ENCODE data around the gene OOEP.

GRCh38 chr6:63646350-63647038 lies 10.9 kb downstream of the PHF3 start:
- PRO-cap: no peak
- RRBS: no CpG with 5 or more reads among the region's 3 CpGs

DNA sequence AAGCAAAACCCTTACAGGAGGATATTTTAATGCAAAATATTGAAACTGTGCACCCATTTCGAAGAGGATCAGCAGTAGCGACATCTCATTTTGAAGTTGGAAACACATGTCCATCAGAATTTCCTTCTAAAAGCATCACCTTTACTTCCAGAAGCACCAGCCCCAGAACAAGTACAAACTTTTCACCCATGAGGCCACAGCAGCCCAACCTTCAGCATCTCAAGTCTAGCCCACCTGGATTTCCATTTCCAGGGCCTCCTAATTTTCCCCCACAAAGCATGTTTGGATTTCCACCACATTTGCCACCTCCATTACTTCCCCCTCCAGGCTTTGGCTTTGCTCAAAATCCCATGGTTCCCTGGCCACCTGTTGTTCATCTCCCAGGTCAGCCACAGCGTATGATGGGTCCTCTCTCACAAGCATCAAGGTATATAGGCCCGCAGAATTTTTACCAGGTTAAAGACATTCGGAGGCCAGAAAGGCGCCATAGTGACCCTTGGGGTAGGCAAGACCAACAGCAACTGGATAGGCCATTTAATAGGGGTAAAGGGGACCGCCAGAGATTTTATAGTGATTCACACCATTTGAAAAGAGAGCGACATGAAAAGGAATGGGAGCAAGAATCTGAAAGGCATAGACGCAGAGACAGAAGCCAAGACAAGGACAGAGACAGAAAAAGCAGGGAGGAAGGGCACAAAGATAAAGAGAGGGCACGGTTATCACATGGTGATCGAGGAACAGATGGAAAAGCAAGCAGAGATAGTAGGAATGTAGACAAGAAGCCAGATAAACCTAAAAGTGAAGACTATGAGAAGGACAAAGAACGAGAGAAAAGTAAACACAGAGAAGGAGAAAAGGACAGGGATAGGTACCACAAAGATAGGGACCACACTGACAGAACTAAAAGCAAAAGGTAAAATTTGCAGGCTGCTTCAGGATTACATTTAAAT lies 77.5 kb downstream of the PHF3 start:
- PRO-cap: no peak
- RRBS: no CpG with 5 or more reads among the region's 12 CpGs

DNA sequence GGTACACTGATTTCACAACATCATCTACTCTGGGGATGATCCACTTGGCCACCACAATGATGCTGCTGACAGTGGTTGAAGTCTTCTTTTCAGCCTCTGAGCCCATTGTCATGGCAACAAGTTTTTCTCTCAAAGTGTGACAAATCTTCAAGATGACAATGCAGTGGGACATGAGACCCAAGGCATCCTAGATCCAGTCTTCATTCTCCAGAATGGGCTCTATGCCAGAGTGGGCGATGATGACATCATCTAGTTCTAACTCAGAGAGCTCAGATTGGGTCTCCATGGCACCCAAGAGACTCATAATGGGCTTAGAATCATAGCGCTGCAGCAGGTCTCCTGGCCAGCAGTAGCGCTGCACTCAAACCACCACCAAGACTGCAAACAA lies 567.9 kb upstream of the ZC3H11C start:
- PRO-cap: no peak
- RRBS: no CpG with 5 or more reads among the region's 3 CpGs

- PRO-cap: no peak
Measured at GRCh38 chr6:65771018-65771217, 63.9 kb upstream of the EYS start.

GRCh38 chr6:65937604-65938176 lies 230.7 kb upstream of the EYS start:
- PRO-cap: no peak
- RRBS: no CpG with 5 or more reads among the region's 5 CpGs

- PRO-cap: no peak
- RRBS: 89% methylated on average over 4 of the region's 14 CpGs
Measured at GRCh38 chr6:67888587-67888970, 746.5 kb upstream of the ADGRB3 start.

- PRO-cap: no peak
- RRBS: no CpG with 5 or more reads among the region's 2 CpGs
Measured at GRCh38 chr6:69456436-69456741, 340.4 kb downstream of the LMBRD1 start.

DNA sequence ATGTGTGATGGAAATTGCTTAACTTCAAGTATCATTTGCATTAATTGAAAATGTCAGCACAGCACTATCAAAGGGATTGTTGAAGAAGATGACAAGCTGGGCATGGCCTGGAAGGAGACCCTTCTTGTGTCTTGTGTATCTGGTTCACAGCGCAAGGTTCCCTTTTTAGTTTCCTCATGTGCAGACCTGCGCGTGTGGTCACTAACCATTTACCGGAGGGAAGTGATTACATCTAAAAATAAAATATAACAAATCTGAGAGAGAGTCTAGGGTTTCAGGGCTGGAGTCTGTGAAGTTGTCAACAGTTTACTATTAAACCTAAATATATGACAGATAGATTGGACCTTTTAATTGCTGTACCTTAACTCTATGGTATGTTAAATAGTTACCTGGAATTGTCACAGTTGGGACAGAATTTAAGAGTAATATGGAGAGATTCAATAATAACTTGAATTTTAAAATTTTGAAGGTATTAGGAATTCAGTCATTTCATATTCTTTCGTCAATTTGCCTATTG lies 15.5 kb downstream of the COL19A1 start:
- PRO-cap: no peak
- RRBS: no CpG with 5 or more reads among the region's 5 CpGs

DNA sequence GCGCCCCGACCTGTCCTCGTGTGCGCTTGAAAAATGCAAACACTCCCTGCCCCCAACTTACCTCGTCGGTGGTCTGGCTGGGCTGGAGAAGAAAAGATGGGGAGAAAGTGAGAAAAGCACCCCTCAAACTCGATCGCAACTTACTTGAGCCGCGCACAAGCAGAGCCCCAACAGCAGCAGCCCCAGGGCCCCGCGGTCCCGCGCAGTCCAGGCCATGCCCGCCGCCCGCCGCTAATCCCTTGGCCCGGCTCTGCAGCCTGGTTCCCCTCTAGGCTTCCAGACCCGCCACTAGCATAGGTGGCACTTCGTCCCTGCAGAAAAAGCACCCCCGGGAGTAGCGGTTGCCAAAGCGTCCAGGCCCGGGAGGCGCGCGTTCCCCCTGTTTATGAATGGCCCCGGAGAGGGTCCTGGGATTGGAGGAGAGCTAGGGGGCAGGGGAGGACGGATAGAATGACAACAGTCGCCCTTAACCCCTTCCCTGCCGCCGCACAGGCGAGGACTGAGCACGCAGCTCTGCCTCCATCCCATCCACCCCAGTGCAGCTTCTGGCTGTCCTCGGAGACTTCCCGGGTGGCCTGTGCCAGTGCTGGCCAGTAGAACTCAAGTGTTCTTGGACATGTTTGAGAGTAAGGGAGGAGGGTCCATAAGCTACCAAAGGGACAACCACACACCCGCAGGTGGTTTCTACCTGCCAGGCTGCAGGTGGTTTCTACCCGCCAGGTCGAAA lies 19.9 kb downstream of the COL9A1 start:
- PRO-cap: no peak
- RRBS: 78% methylated on average over 7 of the region's 40 CpGs

DNA sequence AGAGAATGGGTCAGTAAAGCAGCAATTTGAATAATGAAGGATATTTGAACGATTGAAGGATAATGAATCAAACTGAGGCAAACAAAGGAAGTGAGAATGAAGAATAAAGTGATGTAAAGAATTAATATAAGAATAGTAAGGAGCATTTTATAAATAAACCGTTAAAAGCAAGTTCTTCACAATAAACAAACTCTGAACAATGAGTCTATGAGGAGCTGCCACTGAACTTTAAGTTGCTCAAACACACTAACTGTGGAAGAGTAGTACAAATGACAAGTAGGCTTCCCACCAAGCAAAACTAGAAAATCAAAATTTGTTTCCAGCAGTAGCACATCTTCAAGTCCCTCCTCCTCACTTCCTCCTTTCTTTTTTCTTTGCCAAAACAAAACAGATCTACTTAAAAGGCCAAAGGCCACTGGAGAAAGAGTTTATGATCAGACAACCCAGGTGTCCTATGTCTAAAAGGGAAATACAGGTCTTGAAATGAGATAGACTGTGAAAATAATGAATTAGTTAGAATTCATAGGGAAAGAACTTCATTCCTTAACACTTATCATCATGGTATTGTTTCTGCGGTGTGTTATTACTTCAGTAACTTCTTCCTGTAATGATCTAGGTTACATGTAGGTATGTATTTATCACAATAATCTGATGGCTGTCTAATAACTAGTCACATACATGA lies 17.1 kb upstream of the FAM135A start:
- PRO-cap: no peak
- RRBS: no CpG with 5 or more reads among the region's 3 CpGs

DNA sequence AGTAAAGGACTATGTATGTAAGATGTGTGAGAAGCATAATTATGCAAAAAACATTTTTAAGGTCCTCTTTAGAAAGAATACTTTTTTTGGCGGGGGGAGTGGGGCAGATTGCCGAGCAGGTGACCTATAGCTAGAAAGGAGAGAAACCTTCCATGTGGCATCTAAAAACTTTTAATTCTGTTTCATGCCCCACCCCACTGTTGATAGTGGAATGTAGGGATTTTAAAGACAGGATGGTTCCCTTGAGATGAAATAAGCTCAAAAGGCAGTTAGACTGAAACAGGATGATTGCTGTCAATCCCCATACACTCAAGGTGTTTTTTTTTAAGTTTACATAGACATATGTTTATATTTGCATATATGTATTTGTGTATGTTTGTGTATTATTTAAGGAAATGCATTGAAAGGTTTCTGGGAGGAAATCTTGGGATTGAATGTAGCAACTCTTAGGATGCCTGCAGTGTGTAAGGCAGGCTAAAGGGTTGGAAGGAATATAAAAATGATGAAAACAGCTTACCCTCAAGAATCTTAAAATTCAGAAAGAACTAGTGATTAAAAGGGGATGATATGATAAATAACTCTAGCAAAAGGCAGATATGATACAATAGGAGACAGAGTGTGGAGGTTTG lies 141.3 kb downstream of the B3GAT2 start:
- PRO-cap: no peak
- RRBS: no CpG with 5 or more reads among the region's 2 CpGs

DNA sequence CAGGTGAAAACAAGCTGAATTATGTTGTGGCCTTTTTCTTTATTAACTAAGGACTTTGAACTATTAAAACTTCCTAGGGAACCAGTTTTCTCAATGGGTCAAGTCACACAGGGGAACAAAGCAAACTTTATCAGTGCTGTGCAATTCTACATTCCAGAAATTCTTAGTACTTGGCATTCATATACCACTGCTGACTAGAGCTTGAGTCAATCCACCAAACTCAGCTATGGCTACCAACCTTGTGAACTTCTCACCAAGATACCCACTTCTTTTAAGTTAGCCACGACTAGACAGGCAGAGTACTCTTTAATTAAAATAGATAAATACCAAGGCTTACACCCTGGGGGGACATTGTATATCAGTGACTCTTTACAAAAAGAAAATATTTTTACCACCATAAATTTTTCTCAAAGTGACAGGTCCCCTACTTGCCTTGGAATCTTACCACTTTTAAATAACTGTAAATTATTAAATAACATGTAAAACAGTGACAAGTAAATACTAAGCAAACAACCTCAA lies 116.2 kb downstream of the OGFRL1 start:
- PRO-cap: unidirectional peak, plus-strand start at position 209 of the sequence
- RRBS: no CpG with 5 or more reads among the region's 1 CpG

DNA sequence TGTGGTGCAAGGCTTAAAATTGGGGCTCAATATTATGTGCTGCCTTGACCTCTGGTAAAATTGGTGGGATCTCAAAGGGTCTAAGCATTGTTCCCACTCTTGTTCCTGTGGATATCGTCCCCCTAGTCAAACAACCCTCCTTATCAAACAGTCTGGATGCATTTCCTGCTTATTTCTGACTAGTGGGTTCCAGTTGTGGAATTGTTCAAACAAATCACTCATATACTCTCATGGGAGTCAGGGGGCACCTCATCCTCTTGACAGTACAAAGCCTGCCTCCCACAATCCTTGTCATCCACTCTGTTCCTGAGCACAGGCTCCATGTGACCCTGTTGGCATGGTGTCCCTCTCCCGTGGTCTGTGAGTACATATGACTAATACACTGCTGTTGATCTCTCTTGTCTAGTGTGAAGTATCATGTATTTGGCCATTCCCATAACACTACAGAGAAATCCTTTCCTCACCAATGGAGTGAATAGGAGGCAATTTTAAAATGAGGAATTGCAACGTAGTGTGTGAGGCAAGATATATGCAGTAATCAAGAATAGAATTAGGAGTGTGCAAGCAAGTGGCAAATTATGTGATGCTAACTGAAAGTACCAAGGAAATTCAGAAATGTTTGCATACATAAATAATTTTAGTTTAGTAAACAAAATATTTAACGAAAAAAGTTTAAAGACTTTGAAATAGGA lies 185.3 kb downstream of the OGFRL1 start:
- PRO-cap: no peak
- RRBS: no CpG with 5 or more reads among the region's 4 CpGs

DNA sequence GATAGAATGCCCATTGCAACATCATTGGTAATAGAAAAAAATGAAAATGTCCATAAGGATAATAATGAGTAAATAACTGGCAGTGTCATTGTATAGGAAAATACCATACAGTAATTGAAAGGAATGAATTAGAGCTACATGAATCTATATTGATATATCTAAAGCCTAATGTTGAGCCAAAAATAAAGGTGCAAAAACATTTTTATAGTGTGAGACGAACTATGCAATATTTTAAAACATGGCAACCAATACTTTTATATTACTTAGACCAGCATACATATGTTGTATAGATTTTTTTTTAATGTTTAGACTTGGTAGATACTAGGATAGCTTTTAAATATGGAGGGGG lies 26.4 kb downstream of the KCNQ5 start:
- PRO-cap: no peak
- RRBS: no CpG with 5 or more reads among the region's 1 CpG

GRCh38 chr6:73369465-73370079 lies at the start of gene OOEP:
Gene OOEP (minus strand): TSS chr6:73369897.
- PRO-cap: no peak
- RRBS: 97% methylated on average over 17 of the region's 42 CpGs

DNA sequence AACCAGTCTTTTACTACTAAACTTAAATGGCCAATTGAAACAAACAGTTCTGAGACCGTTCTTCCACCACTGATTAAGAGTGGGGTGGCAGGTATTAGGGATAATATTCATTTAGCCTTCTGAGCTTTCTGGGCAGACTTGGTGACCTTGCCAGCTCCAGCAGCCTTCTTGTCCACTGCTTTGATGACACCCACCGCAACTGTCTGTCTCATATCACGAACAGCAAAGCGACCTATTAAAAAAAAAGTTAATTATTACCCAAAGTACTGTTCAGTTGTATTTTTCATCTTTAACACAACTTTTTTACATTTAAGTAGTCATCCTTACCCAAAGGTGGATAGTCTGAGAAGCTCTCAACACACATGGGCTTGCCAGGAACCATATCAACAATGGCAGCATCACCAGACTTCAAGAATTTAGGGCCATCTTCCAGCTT lies 3.1 kb downstream of the EEF1A1 start:
- PRO-cap: no peak
- RRBS: no CpG with 5 or more reads among the region's 4 CpGs

DNA sequence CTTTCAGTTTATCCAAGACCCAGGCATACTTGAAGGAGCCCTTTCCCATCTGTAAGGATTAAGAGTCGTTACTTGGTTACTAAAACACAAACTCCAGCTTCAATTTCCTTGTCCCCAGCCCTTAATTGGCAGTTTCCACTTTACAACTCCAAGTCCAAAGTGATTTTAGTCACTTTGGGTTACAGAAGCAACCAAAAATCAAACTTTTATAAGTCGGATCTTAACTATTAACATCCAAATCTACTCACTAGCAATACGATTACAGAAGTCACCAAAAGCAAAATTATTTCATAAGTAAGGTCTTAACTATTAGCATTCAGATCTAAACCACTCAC lies 1.4 kb downstream of the EEF1A1 start:
- PRO-cap: no peak
- RRBS: no CpG with 5 or more reads among the region's 3 CpGs

GRCh38 chr6:73654750-73655244 lies 1.0 kb upstream of the SLC17A5 start:
- PRO-cap: no peak
- RRBS: no CpG with 5 or more reads among the region's 9 CpGs

DNA sequence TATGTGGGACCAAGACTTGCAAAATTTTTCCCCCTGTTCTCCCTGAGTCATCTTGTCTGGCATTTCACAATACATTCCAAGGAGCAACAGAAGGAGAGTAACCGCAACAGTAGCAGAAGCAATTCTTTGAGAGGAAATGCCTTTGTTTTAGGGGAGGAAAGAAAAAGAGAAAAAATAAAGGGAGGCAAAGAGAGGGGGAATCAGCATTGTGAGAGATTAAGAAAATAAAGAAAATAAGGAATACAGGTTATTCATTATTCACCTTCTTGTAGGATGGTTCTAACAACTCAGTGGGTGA lies 599.0 kb downstream of the COL12A1 start:
- PRO-cap: no peak
- RRBS: no CpG with 5 or more reads among the region's 1 CpG

DNA sequence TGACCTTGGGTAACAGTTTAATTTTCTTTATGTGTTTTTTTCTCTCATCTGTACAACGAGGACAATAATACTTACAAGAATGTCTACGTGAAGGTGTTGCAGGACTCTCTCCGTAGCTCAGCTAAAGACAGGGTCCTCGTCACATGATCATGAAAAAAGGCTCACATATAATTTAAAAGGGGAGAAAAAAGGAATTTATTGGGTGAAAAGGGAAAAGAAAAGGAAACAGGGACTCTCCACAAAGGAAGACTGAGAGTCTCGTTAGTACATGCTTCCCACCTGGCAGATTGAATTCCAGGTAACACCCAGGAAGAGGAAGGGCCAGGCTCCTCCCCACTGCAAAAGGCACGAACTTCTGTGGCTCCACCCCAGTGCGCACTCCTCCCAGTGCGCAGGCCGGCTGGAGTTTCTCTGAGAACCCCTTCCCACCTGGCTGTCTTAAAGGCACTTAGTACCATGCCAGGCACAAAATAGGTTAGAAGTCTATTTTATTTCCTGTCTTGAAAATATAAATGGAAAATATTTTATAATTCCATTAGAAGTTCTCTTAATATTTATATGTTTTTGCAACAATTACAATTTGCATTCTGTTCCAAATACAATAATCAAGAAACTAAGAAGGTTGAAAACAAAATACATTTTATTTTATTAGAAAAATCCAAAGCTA lies 129.9 kb downstream of the COL12A1 start:
- PRO-cap: bidirectional peak, plus-strand start at position 371 of the sequence, minus-strand start at position 289 of the sequence
- RRBS: no CpG with 5 or more reads among the region's 9 CpGs

Measured in Caco-2 (cell line).